Subcutaneous preadipocyte (primary cell): ENCODE data around the gene UPK2.

GRCh38 chr11:118689460-118690590, 10.4 kb upstream of the TREH start:
- CAGE, long polyA plus RNA, result no peak

- CAGE, long polyA plus RNA, result no peak
Measured at GRCh38 chr11:118869618-118870099, 14.0 kb upstream of the CXCR5 start.

DNA sequence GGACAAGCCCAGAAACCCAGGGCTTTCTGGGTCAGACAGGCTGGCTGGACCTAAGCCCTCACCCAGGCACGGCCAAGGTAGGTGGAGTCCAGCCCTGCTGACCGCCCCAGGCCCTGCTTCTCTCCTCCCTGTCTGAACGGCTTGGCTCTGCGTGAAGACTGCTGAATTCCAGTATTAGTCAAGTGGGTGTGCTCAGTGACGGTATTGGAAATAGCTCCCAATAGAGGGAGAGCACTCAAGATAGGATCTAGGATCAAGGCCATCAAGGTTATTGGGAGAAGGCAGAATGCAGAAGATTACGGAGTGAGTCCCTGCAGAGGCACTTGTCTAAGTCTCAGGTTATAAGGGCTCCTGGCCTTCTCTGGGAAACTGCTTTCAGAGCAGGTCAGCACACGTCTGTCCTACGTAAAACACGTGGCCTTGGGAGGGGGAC, 6.2 kb downstream of the CXCR5 start:
- CAGE, long polyA plus RNA, result no peak

- CAGE, long polyA plus RNA, result no peak
Measured at GRCh38 chr11:118910391-118910972, 15.2 kb downstream of the BCL9L start.

- CAGE, long polyA plus RNA, result no peak
Measured at GRCh38 chr11:118923016-118923300, 2.8 kb downstream of the BCL9L start.

DNA sequence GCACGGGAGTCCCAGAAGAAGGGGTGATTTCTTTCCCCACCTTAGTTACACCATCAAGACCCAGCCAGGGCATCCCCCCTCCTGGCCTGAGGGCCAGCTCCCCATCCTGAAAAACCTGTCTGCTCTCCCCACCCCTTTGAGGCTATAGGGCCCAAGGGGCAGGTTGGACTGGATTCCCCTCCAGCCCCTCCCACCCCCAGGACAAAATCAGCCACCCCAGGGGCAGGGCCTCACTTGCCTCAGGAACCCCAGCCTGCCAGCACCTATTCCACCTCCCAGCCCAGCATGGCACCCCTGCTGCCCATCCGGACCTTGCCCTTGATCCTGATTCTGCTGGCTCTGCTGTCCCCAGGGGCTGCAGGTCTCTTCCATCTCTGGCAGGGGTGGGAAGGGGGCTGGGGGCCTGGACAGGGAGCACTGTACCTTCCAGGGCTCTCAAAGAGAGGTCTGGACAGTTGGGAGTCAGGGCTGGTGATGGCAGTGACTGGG, at the start of gene UPK2:
TSS of gene UPK2 (plus strand) at position 233 of the 489 bp plus-strand sequence.
- CAGE, long polyA plus RNA, result no peak

GRCh38 chr11:119030092-119031271, 11.9 kb downstream of the TRAPPC4 start:
- CAGE, long polyA plus RNA, result start-site peak on the minus strand at chr11:119030868-119030902, 89 and 38 reads in 2 replicates

DNA sequence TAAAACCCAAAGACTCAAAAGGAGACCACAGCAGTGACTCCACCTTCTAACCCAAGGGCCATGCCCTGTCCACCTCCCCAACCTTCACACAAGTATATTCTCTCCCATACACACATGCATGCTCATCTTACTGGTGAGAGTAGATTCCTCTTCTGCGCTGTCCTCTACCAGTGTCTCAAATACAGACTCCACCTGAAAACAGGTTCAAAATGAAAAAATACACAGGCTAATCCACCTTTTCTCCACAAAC, 7.4 kb downstream of the HYOU1 start:
- CAGE, long polyA plus RNA, result no peak

GRCh38 chr11:119126550-119127242, 5.3 kb downstream of the HINFP start:
- CAGE, long polyA plus RNA, result no peak

DNA sequence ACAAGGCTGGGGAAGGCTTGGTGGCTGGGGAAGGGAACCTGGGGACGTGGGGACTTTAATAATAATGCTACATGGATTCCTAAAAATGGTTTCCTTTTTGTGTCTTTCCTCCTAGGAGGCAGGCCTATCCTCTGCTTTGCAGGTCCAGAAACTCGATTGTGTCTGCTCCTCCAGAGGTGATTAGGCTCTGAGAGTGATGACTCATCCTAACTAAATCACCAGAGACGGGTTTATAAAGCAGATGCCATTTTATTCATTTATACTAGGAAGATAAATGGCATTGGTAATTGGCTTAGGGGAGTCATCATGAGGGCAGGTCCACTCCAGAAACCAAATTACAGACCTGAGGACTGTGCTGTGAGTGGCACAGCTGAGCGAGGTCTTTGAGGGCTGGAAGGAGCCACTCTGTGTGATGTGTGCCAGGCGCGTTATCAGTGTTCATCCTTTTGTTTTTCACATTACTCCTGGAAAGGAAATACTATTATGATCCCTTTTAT, 7.0 kb downstream of the NLRX1 start:
- CAGE, long polyA plus RNA, result no peak

DNA sequence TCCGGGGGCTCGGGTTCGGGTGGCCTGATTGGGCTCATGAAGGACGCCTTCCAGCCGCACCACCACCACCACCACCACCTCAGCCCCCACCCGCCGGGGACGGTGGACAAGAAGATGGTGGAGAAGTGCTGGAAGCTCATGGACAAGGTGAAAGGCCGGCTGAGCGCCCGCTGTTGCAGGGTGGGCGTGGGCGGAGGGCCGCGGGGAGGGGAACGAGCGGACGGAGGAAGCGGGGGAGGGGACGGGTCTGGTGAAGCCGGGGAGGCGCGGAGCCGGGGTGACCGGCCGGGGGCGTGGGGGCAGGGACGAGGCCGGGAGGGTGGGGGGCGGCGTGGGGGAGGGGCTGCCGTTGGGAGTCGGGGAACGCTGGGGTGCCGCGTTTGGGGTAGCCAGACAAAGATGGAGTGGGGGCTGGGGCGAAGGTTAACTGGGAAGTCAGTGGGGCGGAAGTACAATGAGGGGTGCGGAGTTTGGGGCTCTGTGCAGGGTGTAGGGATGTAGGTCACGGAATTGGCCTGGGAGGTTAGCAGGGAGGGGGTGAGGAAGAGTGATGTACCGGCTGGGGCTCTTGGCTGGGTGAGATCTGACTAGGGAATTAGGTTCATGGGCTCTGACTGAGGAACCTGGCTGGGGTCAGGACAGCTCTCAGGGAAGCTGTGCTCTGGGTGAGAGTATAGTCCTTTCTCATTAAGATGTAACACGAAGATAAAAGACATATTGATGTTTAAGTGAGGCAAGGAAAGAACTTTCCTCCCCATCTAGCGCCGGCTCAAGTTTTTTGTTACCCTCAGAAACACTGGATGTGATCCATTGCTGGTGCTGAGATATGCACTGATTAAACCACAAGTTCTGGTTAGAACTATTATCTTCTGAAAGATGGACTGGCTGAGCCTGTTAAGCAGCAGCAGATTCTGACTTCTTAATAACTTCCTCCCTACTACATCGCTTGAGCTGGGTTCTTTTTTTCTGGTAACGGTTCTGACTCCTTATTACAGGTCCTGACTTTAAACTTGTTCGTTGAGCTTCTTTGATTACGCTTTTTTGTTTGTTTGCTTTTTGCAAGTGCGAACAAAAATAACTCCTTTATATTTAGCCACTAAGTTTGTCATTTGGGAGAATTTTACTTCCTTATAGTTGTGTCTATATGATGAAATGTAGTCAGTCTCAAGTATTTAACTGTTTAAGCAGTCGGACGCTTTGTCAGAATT, 731 bp downstream of the CBL start:
- CAGE, long polyA plus RNA, result no peak

- CAGE, long polyA plus RNA, result no peak
Measured at GRCh38 chr11:119262510-119263365, 54.2 kb downstream of the MCAM start.

- CAGE, long polyA plus RNA, result no peak
Measured at GRCh38 chr11:119306566-119307298, 10.2 kb downstream of the MCAM start.

- CAGE, long polyA plus RNA, result no peak
Measured at GRCh38 chr11:119319435-119319960, 2.6 kb upstream of the MCAM start.

DNA sequence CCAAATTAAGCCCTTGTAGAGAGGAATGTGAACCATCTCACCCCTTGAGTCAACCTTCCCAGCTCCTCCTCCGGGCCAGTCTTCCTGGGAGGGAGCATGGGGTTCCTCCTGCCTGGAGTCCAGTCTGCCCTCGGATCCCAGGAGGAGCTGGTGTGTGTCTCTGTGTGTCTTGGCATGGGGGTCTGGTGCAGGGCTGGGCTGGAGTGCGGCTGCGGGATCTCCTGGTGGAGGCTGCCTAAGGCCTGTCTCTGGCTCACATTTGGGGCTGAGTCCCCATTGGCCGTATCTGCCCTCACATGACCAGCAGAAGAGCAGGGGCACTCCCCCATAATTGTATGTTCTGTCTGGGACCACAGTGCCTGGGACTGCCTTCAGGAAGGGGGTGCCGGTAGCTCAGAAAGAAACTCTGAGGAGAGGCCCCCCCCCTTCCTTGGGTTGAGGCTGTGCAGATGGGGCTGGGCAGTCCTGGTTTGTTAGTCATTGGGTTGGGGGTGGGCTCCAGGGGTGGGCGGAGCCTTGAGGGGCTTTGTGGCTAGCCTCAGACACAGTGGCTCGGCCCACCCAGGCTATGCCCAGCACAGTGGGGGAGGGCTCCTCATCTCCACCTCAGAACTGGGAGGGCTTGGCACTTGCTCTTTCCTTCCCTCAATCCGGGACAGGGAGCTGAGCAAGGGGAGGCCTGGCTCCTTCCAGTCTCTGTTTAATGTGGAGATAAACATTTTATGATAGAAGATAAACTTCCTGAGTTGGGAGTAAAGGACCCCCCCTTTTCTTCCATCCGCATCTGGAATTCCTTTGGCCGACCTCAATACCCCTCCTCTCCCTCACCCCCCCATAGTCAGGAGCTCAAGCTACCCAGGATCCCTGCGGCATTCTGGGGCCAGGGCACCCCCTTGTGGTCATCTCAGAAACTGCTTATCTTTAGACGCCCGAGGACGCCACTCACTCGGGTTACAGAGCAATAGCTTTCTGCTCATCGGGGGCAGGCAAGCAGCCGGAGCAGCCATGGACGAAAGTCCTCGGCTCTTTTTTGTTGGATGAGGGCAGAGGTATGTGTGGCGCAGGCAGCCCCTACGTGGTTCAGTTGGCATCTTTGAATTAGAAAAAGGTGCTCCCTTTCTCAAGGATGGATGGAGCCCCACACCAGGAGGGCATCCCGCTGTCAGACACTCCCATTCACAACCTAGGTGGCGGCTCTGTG, 2.7 kb downstream of the C1QTNF5 start:
- CAGE, long polyA plus RNA, result no peak

GRCh38 chr11:119417581-119418981, 4.9 kb downstream of the THY1 start:
- CAGE, long polyA plus RNA, result no peak

GRCh38 chr11:119445796-119446211, 22.8 kb upstream of the THY1 start:
- CAGE, long polyA plus RNA, result no peak

- CAGE, long polyA plus RNA, result no peak
Measured at GRCh38 chr11:119709525-119710173, 19.4 kb downstream of the NECTIN1 start.

DNA sequence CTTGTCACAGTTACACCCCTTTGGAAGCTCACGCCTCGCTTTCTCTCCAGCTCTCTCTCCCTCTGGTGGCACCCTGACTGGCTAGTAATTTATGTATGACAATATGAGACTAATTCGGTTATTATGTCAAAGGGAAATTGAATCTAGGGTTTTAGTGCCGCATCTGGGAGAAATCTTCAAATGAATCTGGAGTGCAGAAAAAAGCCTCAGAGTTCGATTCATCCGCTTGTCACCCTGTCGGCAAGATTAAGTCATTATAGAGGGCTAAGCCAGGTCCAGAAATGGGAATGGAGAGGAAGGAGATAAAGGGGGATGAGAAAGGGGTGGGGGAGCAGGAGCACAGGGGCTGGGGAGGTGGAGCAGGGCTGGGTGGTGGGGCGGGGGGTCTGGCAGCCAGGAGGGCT, 179.0 kb upstream of the NECTIN1 start:
- CAGE, long polyA plus RNA, result no peak

DNA sequence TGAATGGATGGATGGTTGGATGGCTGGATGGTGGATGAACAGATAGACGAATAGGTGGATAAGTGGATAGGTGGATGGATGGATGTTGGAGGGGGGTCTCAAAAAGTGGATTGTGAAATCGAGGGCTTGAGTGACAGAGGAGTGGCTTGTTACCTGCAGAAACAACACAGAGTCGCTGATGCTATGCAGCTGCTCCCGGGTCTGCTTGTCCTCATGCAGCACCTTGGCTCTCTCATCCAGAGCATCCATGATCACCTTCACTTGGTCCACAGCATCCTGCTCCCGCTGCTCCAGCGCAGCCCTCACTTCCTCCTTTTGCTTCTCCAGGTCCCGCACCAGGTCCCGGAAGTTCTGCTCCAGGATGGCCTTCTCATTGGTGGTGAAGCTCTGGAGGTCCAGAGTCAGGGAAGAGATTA, 10.7 kb downstream of the TRIM29 start:
- CAGE, long polyA plus RNA, result no peak